ENCODE measurements around a stretch of chr3.

DNA sequence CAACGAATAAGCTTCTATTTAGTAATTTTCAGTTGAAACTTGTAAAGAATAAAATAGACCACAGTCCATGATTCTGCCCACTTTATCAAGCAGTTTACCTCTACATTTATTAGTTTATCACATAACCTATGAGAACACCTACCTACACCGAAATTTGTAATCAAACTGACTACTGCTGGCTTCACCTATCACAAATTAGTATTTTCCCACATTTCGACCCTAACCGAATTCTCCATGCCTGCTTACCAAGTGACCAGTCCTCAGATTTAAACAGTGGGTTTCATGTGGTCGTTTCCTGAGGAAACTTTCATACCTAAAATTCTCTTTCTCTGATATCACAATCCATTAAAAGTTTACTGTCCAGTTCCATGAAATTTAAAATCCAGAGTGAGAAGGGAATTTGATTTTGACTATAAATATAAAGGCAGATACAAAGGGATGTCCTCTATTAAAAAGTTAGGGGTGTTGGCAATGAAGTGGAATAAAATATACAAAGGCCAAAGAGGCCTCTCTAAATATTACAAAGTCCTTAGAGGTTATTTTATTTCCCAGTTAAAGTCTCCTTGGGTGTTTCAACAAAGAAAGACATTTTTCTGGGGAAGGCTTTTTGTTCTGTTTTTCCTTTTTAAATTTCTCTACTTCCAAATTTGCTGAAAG, 1.9 kb downstream of the PLOD2 start:
- PRO-cap, result no peak

DNA sequence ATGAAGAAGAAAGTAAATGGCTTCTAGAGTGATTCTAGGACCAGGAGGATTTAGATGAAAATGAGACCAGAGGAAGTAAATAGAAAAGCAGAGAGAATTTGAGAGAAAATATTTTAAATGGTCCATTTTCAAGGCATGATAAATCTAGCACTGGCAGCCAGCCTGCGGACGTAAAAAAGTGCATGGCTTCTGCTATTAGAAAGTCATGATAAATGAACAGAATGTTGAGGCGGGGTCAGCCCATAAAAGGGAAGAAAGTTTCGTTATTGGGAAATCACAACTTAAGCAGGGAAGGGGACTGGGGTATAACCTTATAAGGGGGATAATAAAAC, 88.3 kb upstream of the PLSCR4 start:
- PRO-cap, result no peak

DNA sequence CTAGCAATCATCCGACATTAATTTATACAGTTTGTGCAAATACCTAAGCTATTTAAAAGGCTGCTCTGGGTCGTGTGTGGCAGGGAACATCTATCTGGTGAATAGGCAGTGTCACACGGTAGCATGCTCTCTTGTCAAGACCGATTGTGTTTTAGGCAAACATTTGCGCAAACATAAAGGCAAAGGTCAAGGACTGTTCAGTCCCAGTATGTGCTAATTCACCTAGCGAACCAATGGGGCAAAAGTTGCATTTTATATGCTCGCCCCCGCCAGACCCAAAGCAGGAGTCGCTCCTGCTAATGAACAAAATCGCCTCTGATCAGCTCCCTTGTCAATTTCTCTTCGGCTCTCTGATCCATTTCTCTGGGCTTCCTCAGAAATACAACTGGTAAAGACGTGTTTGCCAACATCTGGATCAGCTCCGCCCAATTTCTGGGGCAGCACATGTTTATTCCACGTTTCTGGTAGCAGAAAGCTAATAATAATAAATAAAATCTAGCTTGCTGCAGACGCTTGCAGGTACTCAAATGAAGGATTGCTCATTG, 37.5 kb downstream of the ZIC4 start:
- PRO-cap, result no peak

DNA sequence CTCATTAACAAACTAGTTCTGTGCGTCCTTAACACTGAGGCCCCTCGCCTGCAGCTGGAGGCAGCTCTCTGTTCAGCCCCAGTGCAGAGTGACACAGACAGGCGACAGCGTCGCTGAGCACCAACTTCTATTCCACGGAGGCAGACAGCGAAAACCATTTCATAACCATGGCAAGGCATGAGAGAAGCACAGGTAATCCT, 530.7 kb downstream of the ZIC1 start:
- PRO-cap, result no peak

- PRO-cap, result no peak
These were observed 619.7 kb upstream of the AGTR1 start for GRCh38 chr3:148077912-148078450.

GRCh38 chr3:148600834-148601432, 96.8 kb upstream of the AGTR1 start:
- PRO-cap, result no peak

- PRO-cap, result no peak
These were observed 985 bp upstream of the GYG1 start for GRCh38 chr3:148990186-148990924.

DNA sequence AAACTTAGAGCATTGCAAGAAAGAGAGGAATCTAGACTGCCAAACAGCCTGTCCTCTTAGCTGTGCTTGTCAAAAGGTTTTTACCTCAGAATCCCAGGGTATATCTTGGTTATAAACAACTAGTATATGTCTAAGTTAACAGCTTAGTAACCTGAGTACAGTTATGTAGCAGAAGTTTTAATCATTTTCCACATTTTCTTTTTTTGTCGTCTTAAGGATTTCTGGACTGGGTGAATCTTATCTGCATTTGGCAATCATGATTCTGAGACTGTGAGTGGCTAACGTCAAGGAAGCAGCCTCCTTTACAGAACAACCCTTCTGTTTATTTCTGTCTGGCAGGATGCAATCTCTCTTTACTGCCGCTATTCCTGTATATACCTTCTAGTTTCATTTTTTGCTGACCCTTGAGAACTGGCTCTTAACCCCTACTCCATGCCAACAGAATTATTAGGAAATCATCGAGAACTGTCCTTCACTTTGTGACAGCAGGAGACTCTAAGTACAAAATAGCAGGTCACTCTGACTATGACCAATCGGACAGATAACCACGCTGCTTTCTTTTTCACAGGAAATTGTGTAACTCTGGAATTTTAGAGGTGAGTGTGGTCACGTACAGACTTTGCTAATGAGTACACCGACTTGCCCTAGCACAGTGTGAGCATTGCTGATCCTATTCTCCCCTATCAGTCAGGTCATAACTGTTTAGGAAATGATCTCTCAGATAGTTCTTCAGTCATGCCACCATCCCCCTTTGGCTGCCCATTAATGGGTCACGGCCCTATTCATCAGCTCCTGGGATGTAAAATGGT, 3.4 kb upstream of the CP start:
- PRO-cap, result no peak

DNA sequence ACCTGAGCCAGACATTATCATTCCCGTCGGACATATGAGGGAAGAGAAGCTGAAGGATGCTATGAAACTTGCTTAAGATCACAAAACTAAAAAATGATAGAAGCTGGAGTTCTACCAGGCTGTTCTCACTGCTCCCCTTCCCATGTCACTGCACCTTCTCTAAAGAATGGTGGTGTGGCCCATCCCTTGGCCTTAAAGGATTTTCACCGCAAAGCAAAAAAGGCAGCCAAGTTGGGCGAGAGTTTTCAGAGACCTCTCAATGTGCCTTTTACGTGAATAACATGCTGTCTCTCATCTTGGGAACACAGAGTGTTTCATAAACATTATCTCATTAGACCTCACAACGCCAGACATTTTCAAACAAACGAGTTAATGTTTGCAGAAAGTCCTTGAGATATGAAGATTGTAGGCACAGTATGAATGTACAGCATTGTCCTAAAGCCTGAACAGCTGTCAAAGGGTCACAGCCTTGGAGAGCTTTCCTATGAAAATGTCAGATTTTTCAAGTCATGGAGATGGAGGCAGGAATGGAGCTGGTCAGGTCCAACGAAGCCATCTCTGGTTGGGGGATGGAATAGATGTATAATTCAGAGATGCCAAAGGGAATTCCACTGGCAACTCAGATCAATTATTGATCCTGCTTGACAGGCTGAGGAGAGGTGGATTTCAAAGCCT, 21.4 kb downstream of the TM4SF1 start:
- PRO-cap, result no peak

DNA sequence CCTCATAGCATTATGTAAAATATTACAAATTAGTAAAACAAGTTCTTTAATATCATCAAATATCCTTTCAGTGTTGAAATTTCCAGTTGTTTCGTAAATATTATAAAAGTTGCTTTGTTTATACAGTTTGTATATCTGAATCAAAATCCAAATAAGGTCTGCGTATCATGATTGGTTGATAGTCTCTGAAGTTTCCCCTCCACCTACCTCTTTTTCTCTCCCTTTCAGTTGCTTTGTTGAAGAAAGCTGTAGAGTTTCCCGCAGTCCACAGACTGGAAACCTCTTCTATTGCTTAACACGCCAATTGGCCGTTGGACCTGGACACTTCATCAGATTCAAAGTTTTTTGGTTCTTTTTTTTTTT, 14.4 kb upstream of the TM4SF1 start:
- PRO-cap, result no peak

- PRO-cap, result no peak
These were observed 16.0 kb upstream of the TM4SF1 start for GRCh38 chr3:149393514-149393713.

DNA sequence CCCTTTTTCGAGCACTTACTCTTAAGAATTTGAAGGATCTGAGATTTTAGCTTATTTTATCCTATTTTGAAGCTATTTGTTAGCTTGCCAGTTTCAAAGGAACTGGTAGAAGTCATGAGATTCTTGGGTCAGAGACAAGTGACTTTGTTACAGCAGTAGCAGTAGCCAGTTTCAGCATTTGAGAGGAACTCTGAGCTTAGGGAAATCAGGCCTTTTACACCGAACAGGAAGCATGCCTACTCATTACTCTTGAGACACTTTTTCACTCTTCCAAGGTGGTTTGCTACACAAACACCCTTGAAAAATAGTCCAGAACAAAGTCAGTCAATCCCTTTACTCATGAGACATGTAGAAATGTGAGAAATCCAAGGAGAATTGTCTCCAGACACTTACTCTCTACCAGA, 24.5 kb upstream of the TM4SF1 start:
- PRO-cap, result no peak

DNA sequence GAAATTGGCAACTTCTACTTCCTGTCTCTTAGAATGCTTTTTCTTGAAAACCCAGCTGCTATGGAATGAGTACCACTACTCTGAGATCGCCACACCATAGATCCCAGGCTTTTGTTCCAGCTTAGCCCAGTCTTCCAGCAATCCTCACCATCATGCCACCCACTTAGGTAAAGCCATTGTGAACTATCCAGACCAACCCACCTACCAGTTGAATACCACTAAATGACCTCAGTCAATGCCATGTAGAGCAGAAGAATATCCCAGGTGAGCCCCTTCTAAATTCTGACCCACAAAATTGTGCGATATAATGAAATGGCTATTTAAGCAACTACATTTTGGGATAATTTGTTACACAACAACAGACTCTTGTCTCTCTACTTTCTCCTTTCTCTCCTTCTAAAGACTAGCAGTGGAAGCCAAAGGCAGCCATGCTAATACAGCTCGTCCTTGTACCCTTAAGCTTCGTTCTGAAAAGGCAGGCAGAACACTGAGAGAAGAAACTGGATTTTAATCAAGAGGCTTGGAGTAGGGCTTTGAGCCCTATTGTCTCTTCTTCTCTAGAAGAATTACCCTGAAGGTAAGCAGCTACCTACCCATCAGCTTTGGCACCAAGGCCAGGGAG, 67.3 kb downstream of the TM4SF4 start:
- PRO-cap, result no peak

DNA sequence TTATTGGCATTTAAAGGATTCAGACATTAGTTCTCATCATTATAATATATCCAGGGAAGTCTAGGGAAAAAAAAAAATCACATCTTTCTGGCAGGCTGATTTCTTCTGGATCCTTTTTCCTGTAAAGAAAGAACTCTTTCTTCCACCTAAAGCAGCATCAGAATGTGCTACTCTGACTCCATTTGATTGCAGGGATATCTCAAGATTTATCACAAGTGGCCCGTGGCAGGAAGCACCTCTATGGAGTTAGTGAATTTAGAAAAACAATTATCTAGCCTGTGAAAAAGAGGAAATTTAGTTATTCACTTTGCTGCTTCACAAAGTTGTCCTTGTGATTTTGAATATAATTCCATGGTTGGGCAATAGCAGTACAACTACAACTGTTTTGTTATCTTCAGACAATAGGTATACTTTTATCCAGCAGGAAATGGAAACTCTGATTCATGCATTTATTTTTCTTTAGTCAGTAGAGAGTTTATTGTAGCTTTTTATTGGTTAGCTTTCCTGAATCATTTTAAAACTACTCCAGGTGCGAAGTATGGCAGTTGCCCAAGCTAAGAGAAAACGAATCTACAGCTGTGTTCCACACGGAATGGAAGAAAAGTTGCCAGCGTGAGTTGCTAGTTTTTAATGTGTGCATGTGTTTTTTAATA, 80.2 kb downstream of the TM4SF4 start:
- PRO-cap, result no peak

- PRO-cap, result no peak
These were observed 31.5 kb downstream of the WWTR1 start for GRCh38 chr3:149626160-149626874.

GRCh38 chr3:149656197-149656395, 1.7 kb downstream of the WWTR1 start:
- PRO-cap, result no peak

- PRO-cap, result no peak
These were observed 11.1 kb downstream of the ANKUB1 start for GRCh38 chr3:149781344-149781617.

GRCh38 chr3:149969941-149970681, 584 bp downstream of the PFN2 start:
- PRO-cap, result unidirectional peak, plus-strand start at chr3:149970226

DNA sequence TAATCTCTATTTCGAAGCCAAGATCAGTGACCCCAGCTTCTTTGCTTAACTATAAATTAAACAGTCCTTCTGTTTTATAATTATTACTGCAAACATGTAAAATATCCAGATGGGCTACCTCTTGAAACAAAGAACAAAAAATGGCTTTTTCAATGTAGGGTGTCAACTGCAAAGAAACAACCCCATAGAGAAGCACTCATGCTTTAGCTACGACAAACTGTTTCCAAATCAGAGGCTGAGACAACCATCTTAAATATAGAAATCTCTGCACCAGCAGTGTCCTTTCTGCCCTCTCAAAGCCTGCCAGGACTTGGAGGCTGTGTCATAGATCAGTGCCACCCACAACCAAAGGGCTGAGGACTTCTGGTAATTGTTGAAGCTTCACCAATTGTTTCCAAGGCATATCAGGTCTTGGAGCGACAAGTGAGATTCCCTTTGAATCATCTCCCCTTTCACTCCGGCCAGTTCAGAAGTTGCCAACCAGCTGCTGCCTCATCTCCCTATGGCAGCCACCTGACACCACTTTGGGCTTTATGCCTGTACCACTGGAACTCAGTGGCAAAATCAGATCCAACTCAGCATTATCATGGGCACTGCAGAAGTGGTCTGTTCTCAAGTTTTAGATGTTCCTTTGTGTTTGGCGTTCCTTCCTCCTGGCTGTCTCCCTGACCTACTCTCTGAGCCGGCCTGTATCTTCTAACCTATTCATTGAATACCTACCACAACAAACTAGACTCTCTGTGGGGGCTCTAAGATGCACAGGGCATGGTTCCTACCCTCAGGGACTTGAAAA, 90.6 kb upstream of the PFN2 start:
- PRO-cap, result no peak

GRCh38 chr3:150359535-150359844, 48.6 kb upstream of the TSC22D2 start:
- PRO-cap, result no peak